ENCODE results near the genes DENND4B and RPS27.

DNA sequence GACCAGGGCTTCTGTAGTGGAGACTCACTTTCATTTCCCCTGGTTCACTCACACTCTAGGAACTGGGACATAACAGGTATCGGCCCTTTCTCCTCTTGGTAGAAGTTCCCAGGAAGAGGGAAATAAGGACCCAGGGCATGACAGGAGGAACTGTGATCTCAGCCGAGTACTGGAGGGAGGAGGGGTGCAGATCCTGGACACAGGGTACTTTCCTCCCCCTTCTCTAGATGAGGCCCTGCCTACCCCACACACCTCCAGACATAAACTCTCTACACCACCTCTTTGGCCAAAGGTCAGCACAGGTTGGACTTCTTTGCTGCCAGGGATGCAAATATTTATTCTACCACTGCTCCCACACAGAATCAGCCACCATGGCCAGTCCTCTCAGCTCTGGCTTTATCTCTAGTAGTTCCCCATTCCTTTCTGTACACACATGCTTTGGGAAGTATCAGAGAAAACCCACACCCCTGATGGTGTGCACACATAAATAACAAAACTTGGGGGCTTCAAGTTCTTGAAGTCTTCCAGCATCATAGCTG is 6.9 kb upstream of the SLC27A3 start:
- PRO-cap = no peak
- RRBS, 2 experiments = no CpG with 5 or more reads among the region's 2 CpGs

DNA sequence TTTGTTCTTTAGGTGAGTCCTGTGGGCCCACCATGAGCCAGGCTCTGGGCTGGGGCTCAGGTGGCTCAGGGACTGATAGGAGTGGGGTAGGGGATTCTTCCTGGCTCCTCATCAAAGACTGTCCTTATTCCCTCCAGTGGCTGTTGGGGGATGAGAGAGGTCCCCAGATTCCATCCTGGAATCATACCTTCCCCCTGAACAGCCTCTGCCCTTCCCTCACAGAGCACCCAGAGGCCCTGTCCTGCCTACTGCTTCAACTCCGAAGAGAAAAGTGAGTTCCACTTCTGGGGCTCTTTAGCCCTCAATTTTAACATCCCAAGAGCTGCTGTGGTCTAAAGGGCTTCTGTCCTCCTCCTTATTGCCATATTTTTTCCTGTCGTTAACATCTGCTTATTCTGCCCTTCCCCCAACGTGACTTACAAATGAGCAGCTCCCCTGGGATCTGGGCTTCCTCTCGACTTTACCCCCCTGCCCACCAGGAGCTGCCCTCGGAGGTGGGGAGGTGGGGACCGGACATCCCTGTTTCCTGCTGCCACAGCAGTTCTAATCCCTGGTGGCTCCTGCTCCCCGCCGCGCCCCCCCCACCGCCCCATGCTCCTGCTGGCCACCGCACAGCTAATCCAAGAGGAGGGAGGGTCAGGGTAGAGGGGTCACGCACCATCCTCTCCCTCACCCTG is 4.6 kb upstream of the SLC27A3 start:
- PRO-cap = no peak
- RRBS, 2 experiments = no CpG with 5 or more reads among the region's 12 CpGs

- PRO-cap = no peak
- RRBS, 2 experiments = no CpG with 5 or more reads among the region's 4 CpGs
Measured at GRCh38 chr1:153807807-153808318, 32.7 kb downstream of the SLC27A3 start.

DNA sequence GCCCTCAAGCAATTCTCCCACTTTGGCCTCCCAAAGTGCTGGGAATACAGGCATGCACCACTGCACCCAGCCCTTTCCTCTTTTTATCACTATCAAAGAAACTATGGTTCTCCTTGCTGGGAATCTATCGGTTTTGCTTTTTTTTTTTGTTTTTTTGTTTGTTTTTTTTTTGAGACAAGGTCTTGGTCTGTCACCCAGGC is 48.3 kb downstream of the SLC27A3 start:
- PRO-cap = no peak
- RRBS, 2 experiments = no CpG with 5 or more reads among the region's 1 CpG

DNA sequence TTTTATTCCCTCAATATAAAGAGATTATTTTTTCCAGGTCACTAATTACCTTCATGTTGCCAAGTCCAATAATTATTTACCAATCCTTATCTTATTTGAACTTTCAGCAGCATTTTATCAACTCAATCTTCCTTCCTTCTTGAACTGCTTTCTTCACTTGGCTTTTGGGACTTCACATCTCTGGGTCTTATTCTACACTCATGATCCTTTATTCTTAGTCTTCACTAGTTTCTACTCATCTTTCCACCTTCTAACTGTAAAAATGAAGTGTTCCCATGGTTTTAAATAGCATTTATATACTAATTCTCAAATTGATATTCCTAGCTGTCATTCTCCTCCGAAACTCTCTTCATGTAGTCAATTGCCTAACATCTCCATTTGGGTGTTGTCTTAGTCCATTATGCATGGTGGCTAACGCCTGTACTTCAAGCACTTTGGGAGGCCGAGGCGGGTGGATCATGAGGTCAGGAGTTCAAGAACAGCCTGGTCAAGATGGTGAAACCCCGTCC is 73.1 kb downstream of the SLC27A3 start:
- PRO-cap = no peak
- RRBS, 2 experiments = no CpG with 5 or more reads among the region's 5 CpGs

DNA sequence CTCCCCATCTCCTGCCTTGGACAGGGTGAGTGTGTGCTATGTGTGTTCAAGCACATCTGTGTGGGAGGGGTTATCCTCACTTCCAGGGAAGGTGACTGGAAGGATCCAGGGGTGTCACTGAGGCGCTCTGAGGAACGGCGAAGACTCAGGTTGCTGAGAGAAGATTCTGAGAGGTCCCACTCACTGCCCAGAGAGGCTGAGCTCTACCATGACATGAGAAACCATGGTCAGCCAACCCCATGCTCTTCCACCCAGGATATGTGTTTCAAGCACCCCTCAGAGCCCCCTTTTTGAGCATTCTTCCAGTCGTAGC is 10.3 kb upstream of the GATAD2B start:
- PRO-cap = no peak
- RRBS, 2 experiments = no CpG with 5 or more reads among the region's 4 CpGs

GRCh38 chr1:153944315-153944956 is 2.1 kb downstream of the DENND4B start:
- PRO-cap = no peak
- RRBS, 2 experiments = no CpG with 5 or more reads among the region's 6 CpGs

GRCh38 chr1:153946253-153946965 is at the start of gene DENND4B:
DENND4B (minus strand) TSS chr1:153946718.
- PRO-cap = no peak
- RRBS, 2 experiments = 1 to 2% methylated on average over 50 to 54 of the region's 81 CpGs

DNA sequence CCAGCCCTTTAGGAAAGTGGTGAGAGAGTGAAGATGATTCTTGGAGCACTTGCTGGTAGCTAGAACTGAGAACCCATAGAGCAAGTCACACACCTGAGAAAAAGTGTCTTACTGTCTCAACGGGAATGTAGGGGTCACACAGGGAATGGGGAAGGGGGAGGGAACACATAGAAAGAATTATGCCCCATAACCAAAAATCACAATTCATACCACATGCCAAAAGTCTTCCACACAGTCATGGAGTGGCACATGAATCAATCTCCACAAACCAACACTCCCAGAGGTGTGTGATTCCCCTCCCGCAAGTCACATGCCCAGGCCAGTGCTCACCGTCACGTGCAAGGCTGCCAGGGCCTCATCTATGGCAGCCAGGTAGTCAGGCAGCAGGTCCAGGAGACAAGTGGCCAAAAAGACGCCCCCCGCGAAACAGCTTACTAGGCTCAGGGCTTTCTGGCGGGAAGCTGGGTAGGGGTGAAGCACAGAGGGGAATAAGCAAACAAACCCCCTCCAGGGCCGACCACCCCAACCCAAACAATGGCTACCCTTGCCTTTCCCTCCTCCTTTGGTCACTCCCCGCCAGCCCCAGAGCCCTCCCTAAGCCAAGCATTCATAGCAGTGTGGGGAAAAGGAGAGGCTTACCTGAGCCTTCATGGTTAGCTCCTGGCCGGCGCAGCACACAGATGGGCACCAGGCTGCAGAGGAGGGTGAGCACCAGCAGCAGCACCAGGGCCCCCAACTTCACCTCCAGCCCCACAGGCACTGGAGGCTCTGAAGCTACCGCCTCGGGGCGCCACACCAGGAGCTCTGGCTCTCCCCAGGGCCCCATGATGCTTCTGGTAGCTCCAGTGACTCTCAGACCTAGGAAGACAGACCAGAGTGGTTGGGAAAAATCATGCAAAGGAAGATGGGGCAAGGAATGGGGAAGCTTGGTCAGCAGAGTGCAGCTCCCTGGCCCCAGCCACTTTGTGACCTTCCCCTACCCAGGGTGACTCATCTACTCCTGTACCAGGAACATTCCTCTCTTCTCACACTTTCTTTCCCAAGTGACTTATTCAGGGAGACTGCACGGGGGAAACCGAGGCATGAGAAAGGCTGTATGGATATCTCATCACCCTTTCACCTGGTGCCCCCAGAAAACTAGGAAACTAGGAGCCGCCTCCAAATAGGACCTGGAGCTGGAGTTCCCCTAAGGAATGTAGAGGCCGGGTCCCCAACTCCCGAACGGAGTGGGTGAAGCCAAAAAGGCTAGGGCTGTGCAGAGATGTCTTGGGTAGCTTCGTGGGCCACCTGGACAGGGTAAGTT is 996 bp downstream of the SLC39A1 start:
- PRO-cap = no peak
- RRBS, 2 experiments = no CpG with 5 or more reads among the region's 22 CpGs

- PRO-cap = bidirectional peak, plus-strand start at chr1:153990762, minus-strand start at chr1:153990675; bidirectional peak, plus-strand start at chr1:153990917, minus-strand start at chr1:153990978
- RRBS, 2 experiments = no CpG with 5 or more reads among the region's 41 CpGs
Measured at GRCh38 chr1:153990416-153991407, at the start of gene RPS27. RPS27 (plus strand) TSS chr1:153990762.

DNA sequence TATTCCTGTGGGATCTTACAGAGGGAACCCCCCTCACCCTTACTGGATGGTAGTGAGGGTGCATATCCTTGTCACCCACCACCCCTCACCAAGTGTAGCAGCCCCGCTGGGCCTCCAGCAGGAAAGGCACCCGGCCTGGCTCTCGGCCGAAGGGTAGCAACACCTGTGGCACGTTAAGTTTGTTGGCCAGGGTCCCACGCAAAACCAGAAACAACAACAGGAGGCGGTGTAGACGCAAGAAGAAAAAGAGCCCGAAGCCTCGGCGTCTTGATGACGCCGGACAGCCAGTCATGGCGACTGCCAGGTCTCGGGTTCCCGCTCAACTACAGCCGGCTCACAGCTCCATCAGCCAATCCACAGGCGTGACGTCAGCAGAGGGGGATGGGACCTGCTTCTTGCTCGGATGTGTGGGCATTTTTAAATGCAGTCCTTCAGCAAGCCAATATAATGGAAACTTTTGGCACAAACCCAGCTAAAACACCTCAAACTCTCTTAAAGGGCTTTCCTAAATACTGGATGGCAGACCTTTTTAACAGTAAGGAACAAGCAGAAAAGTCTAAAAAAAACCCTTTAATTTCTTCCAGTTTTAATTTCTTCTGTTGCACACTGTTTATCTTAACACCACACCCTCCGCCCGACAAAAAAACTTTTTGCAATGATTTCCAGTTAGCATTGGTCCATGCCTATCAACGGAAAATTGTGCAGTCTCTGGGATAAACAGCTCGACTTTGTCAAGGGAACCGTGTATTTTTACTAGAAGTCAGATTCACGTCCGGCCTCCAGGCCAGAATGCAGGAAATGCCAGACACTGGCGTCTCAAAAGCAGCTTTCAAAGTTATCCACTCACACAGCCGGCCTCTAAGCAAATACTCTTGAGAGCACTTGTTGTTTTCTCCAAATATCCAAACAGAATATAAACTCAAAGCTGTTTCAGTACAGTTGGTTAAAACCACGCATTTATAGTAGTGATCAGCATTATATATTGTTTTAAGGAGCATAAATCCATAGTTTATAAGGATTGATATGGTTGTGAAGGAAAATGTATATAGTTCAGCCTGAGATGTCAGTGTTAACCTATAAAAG is 36.8 kb downstream of the TPM3 start:
- PRO-cap = bidirectional peak, plus-strand start at position 854 of the sequence, minus-strand start at position 677 of the sequence
- RRBS, 2 experiments = 57 to 58% methylated on average over 7 of the region's 30 CpGs

GRCh38 chr1:154221015-154222244 is 675 bp downstream of the UBAP2L start:
- PRO-cap = bidirectional peak, plus-strand start at chr1:154221224, minus-strand start at chr1:154221192
- RRBS, 2 experiments = 3% methylated on average over 10 to 14 of the region's 58 CpGs

DNA sequence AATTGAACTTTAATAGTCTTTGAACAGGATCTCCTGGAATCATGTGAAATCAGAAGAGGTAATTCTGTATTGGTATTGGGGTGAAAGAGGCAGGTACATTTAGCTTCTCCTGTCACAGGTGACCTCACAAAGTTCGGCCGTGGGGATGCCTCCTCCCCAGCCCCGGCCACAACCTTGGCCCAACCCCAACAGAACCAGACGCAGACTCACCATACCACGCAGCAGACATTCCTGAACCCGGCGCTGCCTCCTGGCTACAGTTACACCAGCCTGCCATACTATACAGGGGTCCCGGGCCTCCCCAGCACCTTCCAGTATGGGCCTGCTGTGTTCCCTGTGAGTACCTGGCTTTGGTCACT is 11.7 kb upstream of the HAX1 start:
- PRO-cap = no peak
- RRBS, 2 experiments = 95 to 98% methylated on average over 4 to 5 of the region's 8 CpGs

DNA sequence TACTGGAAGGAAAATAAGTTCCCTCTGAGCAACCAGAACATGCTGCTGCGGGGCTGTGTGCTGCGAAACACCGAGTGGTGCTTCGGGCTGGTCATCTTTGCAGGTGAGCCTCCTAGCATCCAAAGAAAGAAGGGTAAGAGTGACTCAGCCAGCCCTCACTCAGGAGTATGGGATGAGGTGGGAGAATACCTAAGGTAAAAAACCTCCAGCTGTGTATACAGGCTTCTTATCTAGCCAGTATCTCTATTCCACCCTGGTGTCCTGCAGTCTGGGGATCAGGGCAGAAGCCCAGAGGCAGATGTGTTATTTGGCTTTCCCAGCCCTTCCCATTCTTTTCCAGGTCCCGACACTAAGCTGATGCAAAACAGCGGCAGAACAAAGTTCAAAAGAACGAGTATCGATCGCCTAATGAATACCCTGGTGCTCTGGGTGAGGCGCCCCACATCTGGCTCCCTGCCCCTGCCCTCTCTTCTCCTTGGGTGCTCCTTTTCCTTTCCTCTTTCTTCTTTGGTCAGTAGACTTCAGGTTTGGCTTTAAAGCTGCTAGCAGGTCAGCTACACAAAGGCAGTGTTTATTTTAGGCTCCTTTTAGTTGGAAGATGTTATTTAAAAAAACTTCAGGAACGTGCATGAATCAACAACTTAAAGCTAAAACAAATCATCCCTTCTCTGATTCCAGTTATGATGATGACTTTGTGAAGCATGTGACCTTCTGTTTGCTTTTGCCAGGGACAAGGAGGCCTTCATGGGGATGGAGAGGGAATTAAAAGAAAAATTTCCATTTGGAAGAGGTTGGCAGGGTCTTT is 9.0 kb downstream of the ATP8B2 start:
- PRO-cap = no peak
- RRBS, 2 experiments = no CpG with 5 or more reads among the region's 11 CpGs

DNA sequence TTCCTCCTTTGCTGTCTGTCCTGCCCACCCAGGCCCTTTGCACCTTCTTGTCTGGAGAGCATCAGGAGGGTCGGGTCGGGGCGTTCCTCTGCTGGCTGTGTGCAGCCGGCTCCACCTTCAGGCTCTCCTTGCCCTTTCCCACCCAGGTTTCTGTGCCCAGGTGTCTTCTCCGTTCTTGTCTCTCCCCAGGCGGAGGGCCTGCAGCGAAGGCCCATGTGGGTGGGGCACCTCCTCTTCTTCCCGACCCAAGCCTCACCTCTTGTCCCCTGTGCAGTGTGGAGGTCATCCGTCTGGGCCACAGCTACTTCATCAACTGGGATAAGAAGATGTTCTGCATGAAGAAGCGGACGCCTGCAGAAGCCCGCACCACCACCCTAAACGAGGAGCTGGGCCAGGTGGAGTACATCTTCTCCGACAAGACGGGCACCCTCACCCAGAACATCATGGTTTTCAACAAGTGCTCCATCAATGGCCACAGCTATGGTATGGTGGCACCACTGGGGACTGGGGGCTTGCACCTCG is 15.3 kb downstream of the ATP8B2 start:
- PRO-cap = no peak
- RRBS, 2 experiments = no CpG with 5 or more reads among the region's 16 CpGs

- PRO-cap = no peak
- RRBS, 2 experiments = no CpG with 5 or more reads among the region's 6 CpGs
Measured at GRCh38 chr1:154349517-154350080, 24.3 kb downstream of the ATP8B2 start.

DNA sequence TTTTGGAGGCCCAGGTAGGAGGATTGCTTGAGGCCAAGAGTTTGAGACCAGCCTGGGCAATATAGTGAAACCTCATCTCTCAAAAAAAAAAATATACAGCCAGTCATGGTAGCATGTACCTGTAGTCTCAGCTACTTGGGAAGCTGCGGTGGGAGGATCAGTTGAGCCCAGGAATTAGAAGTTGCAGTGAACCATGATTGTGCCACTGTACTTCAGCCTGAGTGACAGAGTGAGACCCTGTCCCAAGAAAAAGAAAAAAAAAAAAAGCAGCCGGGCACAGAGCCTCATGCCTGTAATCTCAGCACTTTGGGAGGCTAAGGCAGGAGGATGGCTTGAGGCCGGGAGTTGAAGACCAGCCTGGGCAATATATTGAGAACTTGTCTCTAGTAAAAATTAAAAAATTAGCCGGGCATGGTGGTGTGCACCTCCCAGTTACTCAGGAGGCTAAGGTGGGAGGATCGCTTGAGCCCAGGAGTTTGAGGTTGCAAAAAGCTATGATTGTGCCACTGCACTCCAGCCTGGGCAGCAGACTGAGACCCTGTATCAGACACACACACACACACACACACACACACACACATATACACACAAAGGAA is 20.5 kb downstream of the IL6R start:
- PRO-cap = no peak
- RRBS, 2 experiments = no CpG with 5 or more reads among the region's 5 CpGs

GRCh38 chr1:154430646-154431538 is 25.7 kb downstream of the IL6R start:
- PRO-cap = no peak
- RRBS, 2 experiments = no CpG with 5 or more reads among the region's 14 CpGs

- PRO-cap = no peak
- RRBS, 2 experiments = no CpG with 5 or more reads among the region's 1 CpG
Measured at GRCh38 chr1:154499431-154499987, 2.5 kb upstream of the TDRD10 start.

GRCh38 chr1:154559168-154560032 is 938 bp upstream of the UBE2Q1 start:
- PRO-cap = no peak
- RRBS, 2 experiments = no CpG with 5 or more reads among the region's 26 CpGs

Data from astrocyte (in vitro differentiated cells and primary cell).